ENCODE measurements around the genes PACSIN2, PNPLA5 and PARVB.

DNA sequence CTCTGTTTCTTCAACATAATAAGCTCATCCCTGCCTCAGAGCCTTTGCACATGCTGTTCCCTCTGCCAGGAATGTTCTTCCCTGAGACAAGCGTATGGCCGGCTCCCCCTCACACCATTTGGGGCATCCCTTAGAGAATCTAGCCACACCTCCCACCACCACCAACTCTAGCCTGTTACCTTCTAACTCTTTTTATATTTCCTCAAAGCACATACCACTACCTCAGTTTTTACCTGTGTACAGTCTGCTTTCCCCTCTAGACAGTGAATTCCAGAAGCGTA lies 75.0 kb upstream of the ARFGAP3 start:
- RRBS = no CpG with 5 or more reads among the region's 3 CpGs
CAGE:
- cytosol, long polyA plus RNA = no peak
- long polyA plus RNA = no peak
- nucleus, long polyA plus RNA = no peak

GRCh38 chr22:42939442-42939983 lies 75.4 kb downstream of the PACSIN2 start:
- RRBS = 68% methylated on average over 1 of the region's 11 CpGs
CAGE:
- cytosol, long polyA plus RNA = no peak
- long polyA plus RNA = no peak
- nucleus, long polyA plus RNA = no peak

GRCh38 chr22:42963792-42964284 lies 51.1 kb downstream of the PACSIN2 start:
- RRBS = no CpG with 5 or more reads among the region's 8 CpGs
CAGE:
- cytosol, long polyA plus RNA = no peak
- long polyA plus RNA = no peak
- nucleus, long polyA plus RNA = no peak

GRCh38 chr22:42967876-42968381 lies 47.0 kb downstream of the PACSIN2 start:
- RRBS = no CpG with 5 or more reads among the region's 9 CpGs
CAGE:
- cytosol, long polyA plus RNA = no peak
- long polyA plus RNA = no peak
- nucleus, long polyA plus RNA = no peak

GRCh38 chr22:42970844-42971052 lies 44.2 kb downstream of the PACSIN2 start:
- RRBS = no CpG with 5 or more reads among the region's 5 CpGs
CAGE:
- cytosol, long polyA plus RNA = no peak
- long polyA plus RNA = no peak
- nucleus, long polyA plus RNA = no peak

DNA sequence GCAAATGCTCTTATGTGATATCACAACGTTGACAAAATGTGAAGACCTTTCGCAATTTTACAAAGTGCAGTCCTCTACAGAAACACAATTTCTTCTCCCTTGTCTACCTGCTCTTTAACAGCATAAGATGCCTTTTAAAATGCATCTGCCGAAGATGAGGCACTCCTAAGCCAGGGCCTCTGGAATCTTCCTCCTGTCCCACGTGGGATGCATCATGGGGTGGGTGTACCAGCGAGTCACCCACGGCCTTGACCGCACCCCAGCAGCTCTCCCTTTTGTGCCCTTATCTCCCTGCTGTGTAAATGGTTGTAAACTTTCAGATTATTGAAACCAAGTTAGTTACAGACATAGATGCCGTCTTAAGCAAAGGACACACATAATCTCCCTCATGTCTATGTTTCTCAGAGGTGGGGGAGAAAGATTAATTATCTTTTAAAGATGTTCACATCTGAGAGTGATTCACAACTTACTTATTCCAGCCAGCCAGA lies 11.3 kb downstream of the PACSIN2 start:
- RRBS = no CpG with 5 or more reads among the region's 8 CpGs
CAGE:
- cytosol, long polyA plus RNA = no peak
- long polyA plus RNA = no peak
- nucleus, long polyA plus RNA = no peak

DNA sequence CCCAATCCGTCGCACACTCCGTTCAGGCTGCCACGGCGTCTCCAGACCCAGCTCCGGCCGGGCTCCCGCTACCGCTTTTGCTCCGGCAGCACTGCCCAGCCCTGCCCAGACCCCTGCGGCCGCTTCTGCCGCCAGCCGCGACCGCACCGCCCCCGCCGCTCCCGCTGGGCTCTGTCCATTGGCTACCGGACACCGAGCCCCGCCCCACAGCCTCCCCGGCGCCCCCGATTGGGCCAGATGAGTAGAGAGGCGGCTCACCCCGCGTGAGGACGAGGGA lies at the start of gene PACSIN2:
Gene PACSIN2 (minus strand): TSS at position 127 of the 277 bp plus-strand sequence.
- RRBS = 2% methylated on average over 6 of the region's 30 CpGs
CAGE:
- cytosol, long polyA plus RNA = start-site peak on the minus strand centred at position 111 of the sequence, 39 bp wide, 689 and 911 reads in 2 replicates
- long polyA plus RNA = start-site peak on the minus strand centred at position 98 of the sequence, 39 bp wide, 484 and 510 reads in 2 replicates
- nucleus, long polyA plus RNA = start-site peak on the minus strand centred at position 107 of the sequence, 30 bp wide, 410 and 313 reads in 2 replicates

DNA sequence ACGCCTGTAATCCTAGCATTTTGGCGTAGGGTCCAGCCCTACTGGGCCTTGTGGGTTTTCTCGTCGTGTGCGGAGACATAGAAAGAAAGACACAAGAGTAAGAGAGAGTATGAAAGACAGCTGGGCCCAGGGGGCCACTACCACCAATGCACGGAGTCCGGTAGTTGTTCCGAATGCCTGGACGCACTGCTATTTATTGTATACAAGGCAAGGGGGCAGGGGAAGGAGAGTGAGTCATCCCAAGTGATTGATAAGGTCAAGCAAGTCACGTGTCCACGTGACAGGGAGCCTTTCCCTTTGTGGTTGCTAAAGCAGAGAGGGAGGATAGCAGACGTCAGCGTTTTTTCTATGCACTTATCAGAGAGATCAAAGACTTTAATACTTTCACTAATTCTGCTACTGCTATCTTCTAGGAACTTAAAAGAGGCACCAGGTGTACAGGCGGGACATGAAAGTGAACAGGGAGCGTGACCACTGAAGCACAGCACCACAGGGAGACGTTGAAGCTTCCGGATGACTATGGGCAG lies 6.6 kb upstream of the BIK start:
- RRBS = no CpG with 5 or more reads among the region's 17 CpGs
CAGE:
- cytosol, long polyA plus RNA = no peak
- long polyA plus RNA = no peak
- nucleus, long polyA plus RNA = no peak

DNA sequence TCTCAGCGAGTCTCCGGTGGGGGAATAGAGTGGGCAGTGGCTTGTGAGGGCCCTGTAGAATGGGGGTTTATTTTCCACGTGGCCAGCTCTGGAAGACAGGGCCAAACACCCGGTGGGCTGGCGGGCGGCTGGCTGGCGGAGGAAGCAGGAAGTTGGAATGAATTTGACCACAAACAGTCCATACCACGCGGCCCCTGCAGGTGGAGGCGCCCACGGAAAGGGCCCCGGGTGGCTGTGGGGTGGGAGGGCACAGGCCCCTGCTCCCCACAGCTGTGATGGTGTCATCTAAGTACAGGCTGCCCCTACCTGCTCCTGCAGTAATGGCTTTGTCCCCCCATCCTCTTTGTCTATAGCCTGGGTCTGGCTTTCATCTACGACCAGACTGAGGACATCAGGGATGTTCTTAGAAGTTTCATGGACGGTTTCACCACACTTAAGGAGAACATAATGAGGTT lies 15.0 kb downstream of the MCAT start:
- RRBS = 80% methylated on average over 6 of the region's 14 CpGs
CAGE:
- cytosol, long polyA plus RNA = no peak
- long polyA plus RNA = no peak
- nucleus, long polyA plus RNA = no peak

DNA sequence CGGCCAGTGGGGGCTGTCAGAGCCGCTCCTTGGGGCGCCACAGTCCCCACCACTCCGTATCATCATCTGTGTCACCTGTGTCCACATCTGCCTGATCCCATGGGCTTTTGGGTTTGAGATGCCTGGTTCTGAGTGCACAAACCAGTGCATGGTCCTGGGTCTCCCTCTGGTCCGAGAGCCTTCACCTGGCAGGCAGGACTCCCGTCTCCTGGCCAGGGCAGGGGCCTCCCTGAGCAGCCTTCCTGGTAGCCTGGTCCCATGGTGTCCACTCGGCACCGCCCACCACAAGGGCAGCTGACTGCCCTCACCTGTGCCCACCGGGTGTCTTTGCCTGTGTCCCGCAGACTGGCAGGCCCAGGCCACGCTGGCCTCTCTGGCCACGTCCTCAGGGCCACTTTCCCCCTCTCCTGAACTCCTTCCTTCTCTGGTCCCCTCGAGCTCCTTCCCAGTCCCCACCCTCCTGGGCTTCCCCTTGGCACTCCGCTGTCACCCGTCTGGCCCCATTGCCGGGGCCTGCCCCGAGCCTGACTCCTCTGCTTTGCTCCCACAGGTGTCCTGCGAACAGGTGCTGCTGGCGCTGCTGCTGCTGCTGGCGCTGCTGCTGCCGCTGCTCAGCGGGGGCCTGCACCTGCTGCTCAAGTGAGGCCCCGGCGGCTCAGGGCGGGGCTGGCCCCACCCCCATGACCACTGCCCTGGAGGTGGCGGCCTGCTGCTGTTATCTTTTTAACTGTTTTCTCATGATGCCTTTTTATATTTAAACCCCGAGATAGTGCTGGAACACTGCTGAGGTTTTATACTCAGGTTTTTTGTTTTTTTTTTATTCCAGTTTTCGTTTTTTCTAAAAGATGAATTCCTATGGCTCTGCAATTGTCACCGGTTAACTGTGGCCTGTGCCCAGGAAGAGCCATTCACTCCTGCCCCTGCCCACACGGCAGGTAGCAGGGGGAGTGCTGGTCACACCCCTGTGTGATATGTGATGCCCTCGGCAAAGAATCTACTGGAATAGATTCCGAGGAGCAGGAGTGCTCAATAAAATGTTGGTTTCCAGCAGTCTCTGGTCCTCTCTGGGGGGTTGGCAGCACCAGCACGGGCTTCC lies 14.2 kb downstream of the MCAT start:
- RRBS = no CpG with 5 or more reads among the region's 33 CpGs
CAGE:
- cytosol, long polyA plus RNA = no peak
- long polyA plus RNA = no peak
- nucleus, long polyA plus RNA = no peak

GRCh38 chr22:43197408-43198274 lies 10.7 kb upstream of the TTLL12 start:
- RRBS = 61% methylated on average over 3 of the region's 24 CpGs
CAGE:
- cytosol, long polyA plus RNA = no peak
- long polyA plus RNA = no peak
- nucleus, long polyA plus RNA = no peak

GRCh38 chr22:43257846-43258431 lies 71.0 kb upstream of the TTLL12 start:
- RRBS = 71% methylated on average over 5 of the region's 26 CpGs
CAGE:
- cytosol, long polyA plus RNA = no peak
- long polyA plus RNA = no peak
- nucleus, long polyA plus RNA = no peak

GRCh38 chr22:43260364-43260775 lies 73.4 kb upstream of the TTLL12 start:
- RRBS = 41% methylated on average over 2 of the region's 8 CpGs
CAGE:
- cytosol, long polyA plus RNA = no peak
- long polyA plus RNA = no peak
- nucleus, long polyA plus RNA = no peak

DNA sequence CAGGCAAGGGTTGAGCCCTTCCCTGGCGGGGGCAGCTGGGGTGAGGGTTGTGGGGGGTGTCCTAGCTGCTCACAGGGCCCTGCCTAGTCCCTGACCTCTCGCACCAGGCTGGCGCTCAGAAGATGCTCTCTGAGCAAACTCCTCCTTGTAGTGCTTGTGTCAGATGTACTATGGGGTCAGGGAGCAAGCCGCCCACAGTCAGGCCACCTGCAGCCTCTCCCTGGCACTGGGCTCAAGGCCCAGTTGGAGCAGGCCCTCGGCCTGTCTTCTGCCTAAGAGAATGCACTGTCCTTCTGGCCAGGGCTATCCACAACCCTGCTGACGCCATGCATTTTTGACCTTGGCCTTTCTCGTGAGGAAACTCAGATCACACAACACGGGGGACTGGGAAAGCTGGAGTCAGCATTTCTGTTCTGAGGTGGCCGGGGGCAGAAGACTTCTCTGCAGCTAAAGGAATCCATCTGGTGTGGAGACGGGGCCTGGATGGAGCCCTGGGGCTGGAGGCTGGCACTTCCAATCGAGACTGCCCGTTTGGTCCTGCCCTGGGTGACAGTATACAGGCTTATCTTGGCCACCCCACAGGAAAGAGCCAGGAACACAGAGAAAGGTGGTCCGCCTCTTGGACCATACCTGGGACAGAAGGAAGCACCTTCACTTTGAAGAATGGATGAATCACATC lies 74.0 kb upstream of the TTLL12 start:
- RRBS = no CpG with 5 or more reads among the region's 13 CpGs
CAGE:
- cytosol, long polyA plus RNA = no peak
- long polyA plus RNA = no peak
- nucleus, long polyA plus RNA = no peak

DNA sequence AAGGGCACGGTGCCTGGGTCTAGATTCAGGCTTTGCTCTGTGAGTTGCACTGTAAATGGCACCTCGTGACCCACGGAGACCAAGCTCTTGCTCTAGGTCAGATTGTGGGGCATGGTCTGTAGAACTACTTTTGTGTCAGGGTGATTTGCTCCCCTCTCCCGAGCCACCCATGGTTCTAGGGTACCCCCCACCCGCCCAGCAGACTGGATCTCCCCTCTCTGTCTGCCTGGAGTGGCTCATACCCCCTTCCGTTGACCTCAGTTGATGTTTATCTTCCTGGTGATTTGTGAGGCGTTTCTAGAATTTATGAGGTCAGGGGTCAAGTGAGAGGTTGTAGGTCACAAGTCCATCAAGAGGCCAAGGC lies 76.1 kb upstream of the TTLL12 start:
- RRBS = no CpG with 5 or more reads among the region's 7 CpGs
CAGE:
- cytosol, long polyA plus RNA = no peak
- long polyA plus RNA = no peak
- nucleus, long polyA plus RNA = no peak

DNA sequence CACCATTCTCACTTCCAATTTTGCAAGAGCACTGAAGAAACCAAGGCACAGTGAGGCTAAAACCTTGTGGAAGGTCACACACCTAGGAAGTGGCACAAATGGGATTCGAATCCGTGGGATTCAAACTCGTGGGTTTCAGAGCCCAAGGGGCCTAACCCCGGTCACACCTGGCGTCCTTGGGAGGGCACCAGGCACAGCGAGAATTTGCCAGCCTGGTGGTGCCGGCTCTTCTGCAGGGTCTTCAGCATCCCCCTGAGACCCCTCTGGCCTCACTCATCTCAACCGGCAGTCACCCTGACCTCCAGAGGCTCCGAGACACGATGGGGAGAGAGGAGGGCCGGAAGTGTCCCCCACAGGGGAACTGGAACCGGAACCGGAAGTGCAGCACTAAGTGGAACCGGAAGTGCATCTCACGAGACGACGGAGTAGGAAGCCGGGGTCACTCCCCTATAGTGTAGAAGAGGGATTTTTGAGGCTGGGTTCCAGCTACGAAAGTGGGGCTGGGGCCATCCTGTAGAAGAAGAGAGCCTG lies 22.4 kb downstream of the SCUBE1 start:
- RRBS = 73% methylated on average over 12 of the region's 19 CpGs
CAGE:
- cytosol, long polyA plus RNA = no peak
- long polyA plus RNA = no peak
- nucleus, long polyA plus RNA = no peak

DNA sequence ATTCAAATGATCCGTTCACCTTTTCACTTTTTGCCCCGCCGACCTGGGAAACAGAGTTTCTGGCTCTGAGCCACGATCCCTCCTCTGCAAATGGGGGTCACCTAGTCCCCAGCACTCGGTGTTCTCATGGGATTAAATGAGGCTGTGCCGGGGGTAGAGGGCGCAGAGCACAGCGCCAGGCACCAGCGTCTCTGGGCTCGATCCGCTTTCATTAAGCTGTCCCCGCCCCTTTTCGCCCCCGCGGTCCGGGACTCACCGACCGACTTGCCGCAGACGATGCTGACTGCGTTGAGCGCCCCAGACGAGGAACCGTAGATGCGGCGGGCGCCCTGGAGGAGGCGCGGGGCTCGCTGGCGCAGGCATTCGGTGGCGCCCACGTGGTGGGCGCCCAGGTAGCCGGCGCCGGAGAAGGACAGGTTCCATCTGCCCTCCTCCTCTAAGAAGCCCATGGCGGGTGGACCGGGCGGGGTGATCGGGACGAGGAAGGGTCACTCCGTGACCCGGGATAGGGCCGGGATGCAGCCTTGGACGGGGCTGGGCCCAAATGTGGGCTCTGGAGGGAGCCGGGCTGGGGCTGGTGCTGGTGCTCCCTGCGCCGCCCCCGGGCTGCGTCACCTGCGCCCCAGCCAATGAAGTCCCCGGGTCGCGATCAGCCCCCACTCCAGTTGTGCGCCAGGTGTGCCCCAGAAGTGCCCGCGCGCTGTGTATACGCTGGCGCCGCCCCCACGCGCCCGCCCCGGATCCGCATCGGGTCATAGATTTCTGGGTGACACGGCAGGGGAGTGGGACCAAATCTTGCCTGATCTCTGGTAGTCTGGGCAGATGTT lies at the start of gene PNPLA5:
Gene PNPLA5 (minus strand): TSS at position 582 of the 827 bp plus-strand sequence.
- RRBS = 3% methylated on average over 34 of the region's 70 CpGs
CAGE:
- cytosol, long polyA plus RNA = no peak
- long polyA plus RNA = no peak
- nucleus, long polyA plus RNA = no peak

GRCh38 chr22:44023831-44024947 lies at the start of gene PARVB:
Gene PARVB (plus strand): TSS chr22:44024302.
- RRBS = 4% methylated on average over 58 of the region's 130 CpGs
CAGE:
- cytosol, long polyA plus RNA = start-site peak on the plus strand at chr22:44024296-44024338, 40 and 68 reads in 2 replicates
- long polyA plus RNA = start-site peak on the plus strand at chr22:44023761-44024439, 28 and 53 reads in 2 replicates
- nucleus, long polyA plus RNA = no peak

DNA sequence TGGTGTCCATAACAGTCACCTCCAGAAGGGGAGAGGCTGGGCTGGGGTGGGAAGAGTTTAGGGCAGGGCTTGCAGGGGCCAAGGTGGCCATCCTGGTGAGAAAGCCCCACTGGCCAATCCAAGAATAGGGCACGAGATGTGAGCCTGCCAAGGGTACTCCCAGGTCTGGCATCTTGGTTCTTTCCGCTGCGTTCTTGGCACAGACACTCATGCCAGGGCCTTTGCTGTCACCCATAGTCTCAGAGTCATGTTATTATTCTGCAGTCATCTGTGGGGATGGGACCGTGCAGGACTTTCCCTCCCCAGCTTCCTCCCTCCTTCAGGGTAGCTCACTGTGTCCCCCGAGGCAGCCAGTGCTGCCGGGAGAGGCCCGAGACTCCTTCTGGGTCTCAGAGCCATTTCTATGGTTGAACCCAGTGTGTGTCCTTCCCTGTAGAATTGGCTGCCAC lies 60.3 kb downstream of the PARVB start:
- RRBS = no CpG with 5 or more reads among the region's 7 CpGs
CAGE:
- cytosol, long polyA plus RNA = no peak
- long polyA plus RNA = no peak
- nucleus, long polyA plus RNA = no peak

- RRBS = no CpG with 5 or more reads among the region's 9 CpGs
CAGE:
- cytosol, long polyA plus RNA = no peak
- long polyA plus RNA = no peak
- nucleus, long polyA plus RNA = no peak
Measured at GRCh38 chr22:44085579-44086038, 61.5 kb downstream of the PARVB start.